ENCODE measurements around the gene GABRA1.

DNA sequence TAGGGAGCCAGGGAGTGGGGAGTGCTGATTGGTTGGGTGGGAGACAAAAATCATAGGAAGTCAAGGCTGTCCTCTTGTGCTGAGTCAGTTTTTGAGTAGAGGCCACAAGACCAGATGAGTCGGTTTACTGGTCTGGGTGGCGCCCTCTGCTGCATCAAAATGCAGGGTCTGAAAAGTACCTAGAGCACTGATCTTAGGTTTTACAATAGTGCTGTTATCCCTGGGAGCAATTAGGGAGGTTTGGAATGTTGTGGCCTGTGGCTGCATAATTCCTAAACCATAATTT lies 59.0 kb upstream of the CLINT1 start:
- RAMPAGE, total RNA: no peak

GRCh38 chr5:158485477-158486063 lies 614.1 kb downstream of the EBF1 start:
- RAMPAGE, total RNA: no peak

- RAMPAGE, total RNA: no peak
Observed at GRCh38 chr5:158727195-158727688, 372.5 kb downstream of the EBF1 start.

- RAMPAGE, total RNA: no peak
Observed at GRCh38 chr5:158727721-158728588, 371.8 kb downstream of the EBF1 start.

- RAMPAGE, total RNA: no peak
Observed at GRCh38 chr5:158958170-158958759, 141.5 kb downstream of the EBF1 start.

DNA sequence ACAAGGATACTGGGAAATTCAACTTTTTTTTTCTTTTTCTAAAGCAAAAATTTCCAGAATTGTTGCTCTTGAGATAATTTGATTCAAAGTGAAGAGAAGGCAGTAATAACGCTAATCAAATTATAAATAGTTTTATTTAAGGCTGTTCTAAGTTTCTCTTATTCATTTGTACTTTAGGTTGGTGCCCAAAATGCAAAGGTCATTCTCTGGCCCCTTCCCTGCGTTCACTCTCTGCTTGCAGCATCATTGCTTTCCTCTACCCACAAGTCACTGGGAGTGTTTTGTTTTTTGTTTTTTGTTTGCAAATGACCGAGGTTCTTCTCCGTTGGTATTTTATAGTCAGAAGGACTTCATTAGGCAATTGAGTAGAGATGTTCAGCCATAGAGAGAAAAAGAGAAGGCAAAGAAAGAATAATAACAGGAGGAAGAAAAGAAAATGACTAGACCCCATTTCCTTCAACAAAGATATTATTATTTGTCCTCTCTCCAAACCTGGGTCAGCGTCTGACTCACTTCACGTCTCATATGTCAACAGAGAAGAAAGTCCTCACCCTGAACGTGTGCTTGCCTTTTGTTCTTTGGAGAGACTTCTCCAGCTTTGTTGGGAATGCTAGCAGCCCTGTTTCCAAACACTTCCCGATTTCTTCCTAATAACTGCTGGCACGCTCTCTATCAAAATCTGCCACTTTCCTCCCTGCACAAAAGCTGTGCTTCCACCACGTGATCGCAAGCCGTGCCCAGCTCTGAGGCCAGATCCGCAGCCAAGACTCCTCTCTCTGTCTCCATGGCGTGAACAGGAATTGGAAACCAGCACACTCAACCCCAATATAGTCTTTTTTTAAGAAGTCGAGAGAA lies 119.8 kb downstream of the EBF1 start:
- RAMPAGE, total RNA: no peak

DNA sequence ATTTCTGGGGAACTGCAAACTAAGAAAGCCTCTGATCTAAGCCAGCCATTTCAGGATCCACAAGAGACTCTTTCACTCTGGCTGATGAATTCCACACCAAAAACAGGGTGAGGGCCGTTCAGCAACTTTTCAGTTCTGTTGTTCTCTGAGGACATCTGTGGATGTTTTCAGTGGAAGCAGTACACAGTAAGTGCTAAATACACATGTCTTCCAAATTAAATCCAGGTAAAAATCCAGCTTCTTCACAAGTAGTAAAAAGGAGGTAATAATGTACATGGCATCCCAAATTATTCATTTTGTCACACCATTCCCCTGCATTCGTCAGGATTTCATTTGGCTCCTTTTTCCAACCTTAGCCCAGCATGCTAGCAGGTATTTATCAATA lies 51.0 kb downstream of the EBF1 start:
- RAMPAGE, total RNA: no peak

- RAMPAGE, total RNA: no peak
Observed at GRCh38 chr5:159792703-159793059, 123.6 kb upstream of the ADRA1B start.

- RAMPAGE, total RNA: no peak
Observed at GRCh38 chr5:159987032-159987763, 21.7 kb upstream of the TTC1 start.

DNA sequence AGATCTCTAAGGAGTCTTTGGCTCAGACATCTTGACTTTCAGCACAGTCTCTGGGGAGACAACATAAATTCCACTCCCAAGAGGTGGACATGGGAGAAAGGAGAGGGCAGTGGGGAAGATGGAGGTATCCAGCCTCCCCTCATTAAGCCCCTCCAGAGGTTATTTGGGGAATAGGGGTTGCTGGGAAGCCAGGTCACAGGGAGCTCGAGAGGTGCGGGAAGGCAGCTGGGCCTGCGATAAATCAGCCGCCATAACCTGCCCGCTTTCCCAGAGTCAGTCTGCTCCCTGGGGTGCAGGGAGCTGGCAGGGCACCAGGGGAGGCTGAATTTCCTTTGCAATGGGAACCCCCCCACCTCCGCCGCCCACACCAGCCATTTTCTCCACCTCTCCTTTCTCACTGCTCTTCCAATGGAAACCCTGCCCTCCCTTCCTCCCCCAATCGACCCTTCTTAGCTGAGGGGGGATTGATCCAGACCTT lies 54.0 kb upstream of the FABP6 start:
- RAMPAGE, total RNA: no peak

DNA sequence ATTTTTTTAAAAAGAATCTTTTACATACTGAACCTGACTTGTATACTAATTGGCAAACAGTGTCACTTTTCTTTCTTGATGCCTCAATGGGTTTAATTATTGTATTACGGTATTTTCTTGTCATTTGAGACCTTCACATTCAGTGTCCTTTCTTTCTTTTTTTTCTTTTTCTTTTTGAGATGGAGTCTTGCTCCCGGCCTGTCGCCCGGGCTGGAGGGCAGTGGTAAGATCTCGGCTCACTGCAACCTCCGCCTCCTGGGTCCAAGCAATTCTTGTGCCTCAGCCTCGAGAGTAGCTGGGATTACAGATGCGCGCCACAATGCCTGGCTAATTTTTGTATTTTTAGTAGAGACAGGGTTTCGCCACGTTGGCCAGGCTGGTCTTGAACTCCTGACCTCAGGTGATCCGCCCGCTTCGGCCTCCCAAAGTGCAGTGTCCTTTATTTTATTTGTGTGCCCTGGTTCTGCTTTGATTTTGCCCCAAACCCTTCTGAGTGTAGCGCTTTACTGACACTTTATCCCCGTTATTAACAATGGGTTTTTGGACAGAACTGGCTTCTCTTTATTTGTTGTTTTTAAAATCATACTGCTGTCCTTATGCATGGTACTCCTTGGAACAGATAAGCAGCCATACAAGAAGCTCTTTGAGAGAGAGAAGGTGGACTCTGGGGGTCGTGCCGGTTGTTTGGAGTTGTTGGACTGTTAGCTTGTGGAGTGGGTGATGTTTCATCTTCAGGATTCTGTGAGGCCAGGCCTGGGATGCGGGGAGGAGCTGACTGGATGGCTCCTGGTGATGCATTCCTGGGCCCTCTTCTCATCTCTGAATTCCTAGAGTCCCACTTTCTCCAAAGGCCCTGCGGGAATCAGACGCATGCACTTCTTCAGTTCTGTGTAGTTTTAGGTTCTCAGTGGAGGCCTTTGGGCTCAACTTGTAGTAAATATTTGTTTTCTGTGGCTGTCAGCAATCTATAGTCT lies 47.6 kb downstream of the PTTG1 start:
- RAMPAGE, total RNA: no peak

DNA sequence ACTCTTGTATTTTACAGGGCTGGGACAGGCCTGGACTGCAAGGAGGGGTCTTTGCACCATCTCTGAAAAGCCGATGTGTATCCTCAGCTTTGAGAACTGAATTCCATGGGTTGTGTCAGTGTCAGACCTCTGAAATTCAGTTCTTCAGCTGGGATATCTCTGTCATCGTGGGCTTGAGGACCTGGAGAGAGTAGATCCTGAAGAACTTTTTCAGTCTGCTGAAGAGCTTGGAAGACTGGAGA lies 63.5 kb downstream of the PTTG1 start:
- RAMPAGE, total RNA: no peak

DNA sequence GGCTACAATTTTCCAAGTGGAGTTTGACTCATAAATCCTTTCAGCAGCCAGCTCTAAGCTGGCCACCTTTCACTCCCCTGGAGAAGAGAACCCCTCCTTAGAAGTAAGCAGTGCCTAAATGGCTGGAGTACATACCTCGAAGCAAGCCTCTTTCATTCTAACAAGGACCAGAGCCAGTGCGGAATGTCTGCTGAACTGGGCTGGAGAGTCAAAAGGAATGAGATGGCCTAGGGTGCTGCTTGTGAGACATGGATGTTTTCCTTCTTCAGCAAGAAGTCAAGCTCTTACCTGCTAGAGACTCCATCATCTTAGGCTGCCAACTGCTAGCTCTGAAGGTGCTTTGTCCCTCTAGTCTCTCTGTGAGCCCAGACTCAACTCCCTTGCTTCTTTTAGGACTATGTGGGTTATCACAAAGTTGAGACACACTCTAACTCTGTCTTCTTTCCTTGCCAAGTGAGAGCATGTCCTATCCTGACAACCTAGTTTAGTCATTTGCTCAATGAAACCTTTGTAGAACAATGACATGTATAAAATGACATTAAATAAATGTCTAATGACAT lies 168.5 kb downstream of the ATP10B start:
- RAMPAGE, total RNA: no peak

GRCh38 chr5:161847840-161848761 lies at the start of gene GABRA1:
Gene GABRA1, plus strand, starts transcription at chr5:161848120.
- RAMPAGE, total RNA: no peak

- RAMPAGE, total RNA: no peak
Observed at GRCh38 chr5:162036276-162037026, 31.1 kb upstream of the GABRG2 start.

GRCh38 chr5:162384378-162384638 lies 316.7 kb downstream of the GABRG2 start:
- RAMPAGE, total RNA: no peak

- RAMPAGE, total RNA: no peak
Observed at GRCh38 chr5:166074956-166075558, 903.8 kb upstream of the TENM2 start.

DNA sequence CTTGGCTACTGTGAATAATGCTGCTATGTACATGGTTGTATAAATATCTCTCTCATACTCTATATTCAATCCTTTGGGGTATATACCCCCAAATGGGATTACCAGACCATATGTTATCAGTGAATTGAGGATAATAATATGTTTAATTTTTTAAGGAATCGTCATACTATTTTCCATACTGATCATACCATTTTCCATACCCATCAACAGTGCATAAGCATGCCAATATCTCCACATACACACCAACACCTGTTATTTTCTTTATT lies 480.5 kb downstream of the TENM2 start:
- RAMPAGE, total RNA: no peak

DNA sequence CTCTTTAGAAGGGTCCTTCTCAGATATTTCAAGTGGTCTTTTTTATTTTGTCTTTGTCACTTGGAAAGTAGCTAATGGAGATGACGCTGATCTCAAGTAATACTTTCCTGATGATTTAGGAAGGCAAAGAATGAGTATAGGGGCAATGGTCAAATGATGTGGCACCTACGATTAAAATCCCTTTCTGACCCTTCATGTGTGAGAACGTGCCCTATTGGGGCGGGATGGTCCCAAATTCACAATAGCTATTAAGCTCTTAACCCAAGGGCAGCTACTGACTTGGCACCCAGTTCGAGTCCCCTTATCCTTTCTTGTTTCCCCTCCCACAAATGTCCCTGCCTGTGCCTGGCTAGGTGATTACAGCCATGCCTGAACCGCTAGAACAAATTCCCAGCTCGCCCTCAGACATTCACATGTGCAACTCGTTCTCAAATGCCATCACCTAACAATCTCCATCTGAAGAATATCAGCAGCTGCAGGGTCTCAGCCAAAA lies 347.5 kb upstream of the WWC1 start:
- RAMPAGE, total RNA: no peak

- RAMPAGE, total RNA: no peak
Observed at GRCh38 chr5:168307848-168308520, 16.5 kb downstream of the WWC1 start.